HL-60 (cell line): ENCODE results near the genes SPATA6, BEND5, ELAVL4 and CDKN2C.

DNA sequence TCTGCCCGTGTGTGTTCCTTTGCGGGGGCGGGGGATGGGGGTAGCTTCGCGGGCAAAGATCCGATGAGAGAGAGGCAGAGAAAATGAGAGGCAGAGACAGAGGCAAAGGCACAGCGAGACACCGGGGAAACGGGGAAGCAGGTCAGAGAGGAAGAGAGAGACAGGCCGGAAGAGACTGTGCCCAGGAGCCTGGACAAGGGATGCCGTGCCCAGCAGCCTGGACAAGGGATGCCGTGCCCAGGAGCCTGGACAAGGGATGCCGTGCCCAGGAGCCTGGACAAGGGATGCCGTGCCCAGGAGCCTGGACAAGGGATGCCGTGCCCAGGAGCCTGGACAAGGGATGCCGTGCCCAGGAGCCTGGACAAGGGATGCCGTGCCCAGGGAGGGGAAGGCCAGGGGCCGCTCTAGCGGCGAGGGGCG is 270.4 kb downstream of the FOXD2 start:
- RRBS, result 0% methylated on average over 2 of the region's 21 CpGs

DNA sequence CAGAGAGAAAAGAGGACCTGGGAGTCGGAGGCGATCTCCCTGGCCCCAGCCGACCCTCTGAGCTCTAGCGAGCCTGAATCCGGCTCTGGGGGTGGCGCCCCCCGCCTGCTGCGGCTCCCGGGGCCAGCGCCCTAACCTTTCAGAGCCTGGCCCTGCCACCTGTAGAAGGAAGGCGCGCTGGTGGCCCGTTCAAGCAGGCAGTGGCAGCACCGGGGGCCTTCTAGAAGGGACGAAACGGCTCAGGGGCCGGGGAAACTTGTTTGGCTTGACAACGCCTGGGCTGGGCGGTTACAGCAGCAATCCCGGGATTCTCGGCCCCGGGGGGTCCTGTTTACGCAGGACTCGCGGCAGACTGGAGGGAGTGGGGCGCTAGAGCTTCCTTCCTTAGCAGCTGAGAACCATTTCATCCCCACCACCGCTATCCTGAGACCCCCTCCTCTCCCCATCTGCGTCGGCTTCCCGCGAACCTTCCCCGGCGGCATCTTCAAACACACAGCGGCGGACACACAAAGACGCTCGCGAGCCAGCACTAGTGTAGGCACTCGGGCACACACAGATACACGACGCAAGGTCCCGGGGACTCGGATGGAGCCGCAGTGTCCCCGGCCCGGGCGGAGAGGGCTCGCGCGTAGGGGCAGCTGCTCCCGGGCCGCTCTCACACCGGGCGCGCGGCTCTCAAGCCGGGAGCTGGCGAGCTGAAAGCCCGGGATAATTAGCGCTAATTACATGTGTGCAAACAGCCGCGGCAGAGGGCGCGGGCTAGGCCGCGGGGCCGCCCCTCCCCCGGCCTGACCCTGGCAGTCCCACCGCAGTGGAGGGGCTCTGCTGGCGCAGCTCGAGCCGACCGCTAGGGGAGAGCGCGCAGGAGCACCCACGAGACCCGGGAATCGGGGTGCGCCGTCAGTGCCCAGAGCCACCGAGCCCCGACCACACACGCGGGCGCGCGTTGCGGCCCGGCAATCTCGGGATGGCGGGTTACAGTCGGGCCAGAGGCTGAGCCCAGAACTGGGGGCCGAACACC is 271.3 kb downstream of the FOXD2 start:
- RRBS, result 6% methylated on average over 57 of the region's 93 CpGs

GRCh38 chr1:47808665-47809143 is 188.5 kb downstream of the TRABD2B start:
- RRBS, result no CpG with 5 or more reads among the region's 4 CpGs

- RRBS, result no CpG with 5 or more reads among the region's 9 CpGs
These were observed 62.8 kb downstream of the TRABD2B start for GRCh38 chr1:47934255-47934913.

DNA sequence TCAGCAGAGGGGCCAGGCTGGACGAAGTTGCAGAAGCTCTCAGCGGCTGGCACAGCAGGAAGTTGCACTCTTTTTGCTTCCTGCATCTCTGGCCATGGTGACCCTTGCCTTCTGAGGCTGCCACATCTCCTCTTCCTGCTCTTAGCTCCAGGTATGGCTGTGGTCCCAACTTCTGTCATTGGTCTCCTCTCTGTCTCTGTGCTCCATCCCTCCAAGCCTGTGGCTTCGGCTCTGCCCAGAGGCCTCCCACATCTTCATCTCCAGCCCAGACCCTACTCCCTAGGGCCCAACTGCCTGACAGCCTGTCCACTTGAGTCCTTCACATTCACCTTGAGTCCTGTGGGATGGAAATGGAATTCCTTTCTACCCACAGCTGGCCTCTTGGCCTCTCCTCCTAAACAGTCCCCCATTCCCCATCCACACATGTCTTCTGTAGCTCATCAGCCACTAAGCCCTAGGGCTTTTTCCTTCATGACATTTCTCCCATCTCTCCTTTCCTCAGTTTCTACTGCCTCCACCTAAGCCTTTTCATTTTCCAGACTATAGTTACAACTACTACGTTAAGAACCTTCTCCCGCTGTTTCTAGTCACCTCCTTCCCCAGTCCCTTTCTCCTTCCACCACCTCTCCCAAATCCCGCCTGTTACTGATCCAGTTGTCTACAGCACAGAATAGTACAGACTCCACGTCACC is 42.3 kb downstream of the TRABD2B start:
- RRBS, result no CpG with 5 or more reads among the region's 7 CpGs

DNA sequence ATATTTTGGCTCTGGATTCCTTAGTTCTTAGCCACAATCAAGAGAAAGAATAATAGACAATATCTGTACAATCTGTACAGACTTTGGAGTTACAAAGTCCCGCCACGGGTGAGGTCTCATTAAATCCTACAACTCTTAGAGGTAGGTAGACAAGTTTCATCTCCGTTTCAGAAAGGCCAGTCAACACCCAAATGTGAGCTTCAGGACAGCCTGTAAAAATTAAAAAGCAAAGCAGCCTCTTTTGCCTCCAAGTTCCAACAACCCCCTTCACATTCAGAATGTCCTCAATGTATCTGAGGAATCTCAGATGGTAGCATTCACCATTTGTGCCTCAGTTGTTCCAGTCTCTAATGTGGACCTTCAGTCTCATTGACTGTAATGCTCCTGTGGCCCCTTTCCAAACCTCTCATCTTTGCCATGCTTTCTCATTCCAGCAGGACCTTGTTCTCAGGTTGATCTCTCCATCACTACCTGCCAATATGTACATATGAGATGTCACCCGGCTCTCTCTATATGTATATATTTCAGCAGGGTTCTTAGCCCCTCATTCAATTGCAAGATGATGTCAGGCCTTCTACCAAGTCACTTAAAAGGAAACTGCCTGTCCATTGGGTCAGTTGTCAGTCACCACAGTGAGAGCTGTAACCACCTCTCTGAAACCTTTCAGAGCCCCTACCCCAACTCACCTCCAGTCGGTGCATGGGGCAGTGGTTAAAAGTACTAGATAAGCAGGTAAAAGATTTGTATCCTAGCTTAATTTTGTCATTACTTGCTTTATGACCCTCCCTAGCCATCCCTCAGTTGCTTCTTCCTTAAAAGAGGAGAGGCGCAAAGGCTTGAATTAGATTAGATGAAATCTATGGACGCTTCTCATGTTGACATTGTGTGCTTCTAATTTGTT is 30.9 kb downstream of the SLC5A9 start:
- RRBS, result no CpG with 5 or more reads among the region's 7 CpGs

DNA sequence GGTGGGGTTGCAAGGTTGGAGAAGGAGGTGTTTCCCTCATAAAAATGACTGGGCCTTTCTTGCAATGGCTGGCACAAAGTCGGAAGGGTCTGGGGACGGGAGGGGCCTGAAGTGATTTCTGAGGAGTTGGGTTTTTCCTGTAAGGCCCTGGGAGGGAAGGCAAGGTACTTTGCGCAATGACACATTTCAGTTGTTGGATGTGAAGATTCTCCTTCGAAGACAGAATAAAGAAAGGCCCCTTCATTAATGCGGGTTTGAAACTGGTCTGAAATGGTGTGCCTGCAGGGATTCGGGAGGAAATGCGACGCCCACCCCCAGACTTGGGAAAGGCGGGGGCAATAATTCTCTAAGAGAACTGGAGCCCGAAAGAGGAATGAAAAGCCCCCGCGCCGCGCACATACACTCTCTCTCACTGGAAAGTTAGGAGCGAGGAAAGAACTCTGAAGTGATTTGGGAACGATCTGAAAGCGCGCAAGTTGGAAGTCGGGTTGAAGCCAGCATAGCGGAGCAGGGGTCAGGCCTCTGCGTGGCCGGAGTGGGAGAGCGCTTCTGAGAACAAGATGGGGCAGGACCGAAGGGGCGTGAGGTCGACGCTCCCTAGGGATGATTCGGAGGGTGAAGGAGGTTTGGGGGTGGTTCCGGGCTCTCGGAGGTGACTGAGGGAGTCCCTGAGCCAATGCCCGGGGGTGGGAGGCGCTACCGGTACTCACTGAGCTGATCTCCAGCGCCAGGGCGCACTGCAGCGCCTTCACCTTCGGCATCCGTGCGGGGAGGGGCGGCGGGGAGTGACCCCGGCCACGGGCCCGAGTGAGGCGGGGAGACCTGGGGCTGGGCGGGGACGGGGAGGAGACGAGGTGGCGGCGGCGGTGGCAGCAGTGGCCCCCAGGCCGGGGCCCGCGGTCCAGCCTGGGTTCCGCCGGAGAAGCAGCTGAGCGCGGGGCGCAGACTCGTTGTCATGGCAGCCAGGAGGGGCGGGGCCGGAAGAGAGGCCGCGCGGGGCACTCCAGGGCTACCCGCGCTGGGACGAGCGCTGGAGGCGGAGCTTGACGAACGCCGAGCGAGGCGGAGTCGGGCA is at the start of gene SPATA6:
Gene SPATA6, minus strand, starts transcription at position 957 of the 1,075 bp plus-strand sequence.
- RRBS, result 9% methylated on average over 27 of the region's 76 CpGs

GRCh38 chr1:48776242-48777292 is at the start of gene BEND5:
Gene BEND5, minus strand, starts transcription at chr1:48776891.
- RRBS, result 16% methylated on average over 21 of the region's 83 CpGs

GRCh38 chr1:50047690-50048470 is 24.1 kb upstream of the AGBL4 start:
- RRBS, result no CpG with 5 or more reads among the region's 55 CpGs

DNA sequence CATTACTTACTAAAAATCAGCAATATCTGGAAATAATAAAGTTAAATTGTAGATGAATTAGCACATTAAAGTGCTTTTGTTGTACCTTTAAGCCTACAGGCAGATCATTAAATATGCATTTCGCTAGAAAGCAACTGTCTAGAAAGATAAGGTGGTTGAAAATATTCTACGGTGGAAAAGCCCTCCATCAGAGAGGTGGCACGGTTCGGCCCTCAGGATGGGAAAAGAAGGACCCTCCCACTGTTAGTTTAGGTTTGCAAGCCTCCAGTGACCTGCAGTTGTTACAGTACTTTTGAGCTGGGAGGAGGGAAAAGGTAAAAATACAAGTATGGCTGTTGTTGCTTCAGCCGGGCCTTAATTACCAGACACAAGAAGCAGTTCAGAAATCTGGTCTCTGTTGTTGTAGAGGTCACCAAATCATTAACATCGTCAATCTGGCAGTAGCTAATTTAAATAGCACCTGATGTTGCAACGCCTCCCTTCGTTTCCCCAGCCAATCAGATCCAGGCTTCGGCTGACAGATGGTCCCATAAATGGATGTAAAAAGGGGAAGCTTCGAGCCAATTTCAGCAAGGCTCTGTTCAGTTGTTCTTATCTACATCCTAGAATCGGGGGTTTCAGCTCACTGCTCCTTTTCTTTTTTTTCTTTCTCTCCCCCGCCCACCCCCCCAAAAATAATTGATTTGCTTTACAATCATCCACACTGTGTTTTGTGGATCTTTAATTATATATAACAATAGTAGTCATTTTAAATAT is at the start of gene ELAVL4:
Gene ELAVL4, plus strand, starts transcription at position 558 of the 756 bp plus-strand sequence.
- RRBS, result no CpG with 5 or more reads among the region's 12 CpGs

GRCh38 chr1:50525305-50525678 is 102.0 kb upstream of the DMRTA2 start:
- RRBS, result no CpG with 5 or more reads among the region's 2 CpGs

DNA sequence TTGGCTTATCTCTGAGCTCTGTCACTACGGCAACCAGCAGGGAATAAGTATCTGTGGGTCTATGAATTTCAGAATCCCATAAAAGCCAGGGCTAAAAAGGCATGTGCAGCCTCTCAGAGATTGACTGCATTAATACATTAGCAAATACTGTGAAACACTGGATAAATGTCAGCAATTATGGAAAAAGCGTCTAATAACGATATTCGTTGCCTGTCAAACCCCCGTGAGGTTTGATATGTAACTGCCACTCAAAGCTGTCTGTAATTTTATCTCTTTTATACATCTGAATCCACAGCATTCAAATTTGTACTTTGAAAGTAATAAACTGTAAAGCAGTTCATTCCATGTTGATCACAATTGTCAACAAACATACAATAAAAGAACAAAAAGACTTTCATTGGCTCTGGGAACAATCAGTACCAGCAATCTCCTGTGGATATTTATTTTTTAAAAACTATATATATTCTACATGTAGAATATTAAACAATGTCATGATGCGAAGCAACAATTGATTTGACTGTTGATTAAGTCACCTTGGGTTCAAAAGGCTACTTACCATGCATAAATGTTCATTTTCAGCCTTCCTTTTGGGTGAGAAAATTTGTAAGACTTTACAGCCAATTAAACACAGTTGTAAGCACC is 210.5 kb upstream of the DMRTA2 start:
- RRBS, result no CpG with 5 or more reads among the region's 6 CpGs

DNA sequence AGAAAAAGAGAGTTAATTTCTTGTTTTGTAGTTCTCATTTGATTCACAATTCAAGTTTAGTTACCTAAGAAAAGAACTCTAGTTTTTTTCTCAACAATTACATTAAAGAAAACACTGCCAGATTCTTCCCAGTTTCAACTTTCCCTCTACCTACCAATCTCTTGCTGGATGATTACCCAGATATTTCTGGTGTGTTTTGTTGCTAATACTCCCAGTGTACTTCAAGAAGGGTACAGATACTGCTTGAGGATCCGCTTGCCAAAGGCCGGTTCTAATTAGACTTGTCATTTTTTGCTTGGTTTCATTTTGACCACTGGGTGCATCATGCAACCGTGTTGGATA is 2.8 kb upstream of the CDKN2C start:
- RRBS, result no CpG with 5 or more reads among the region's 3 CpGs

- RRBS, result 3% methylated on average over 21 of the region's 40 CpGs
These were observed 553 bp upstream of the CDKN2C start for GRCh38 chr1:50969490-50969894.

DNA sequence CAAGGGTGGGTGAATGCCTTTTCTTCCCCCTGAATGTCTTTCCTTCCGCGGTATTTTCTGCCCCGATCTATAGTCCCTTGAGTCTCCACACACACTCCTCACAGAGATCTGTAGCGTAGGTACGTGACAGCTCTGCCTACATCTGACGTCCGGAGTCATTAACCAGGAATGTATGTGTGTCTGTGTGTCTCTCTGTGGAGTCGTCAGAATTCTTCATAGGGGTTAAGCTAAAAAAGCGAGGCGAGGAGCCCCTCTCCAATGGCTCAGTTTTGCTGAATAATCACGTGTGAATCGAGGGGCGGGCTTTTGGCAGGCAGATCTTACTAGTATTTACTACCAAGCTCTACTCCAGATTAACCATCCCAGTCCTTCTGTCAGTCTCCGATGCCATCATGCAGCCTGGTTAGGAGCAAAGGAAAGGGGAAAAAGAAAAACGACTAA is at the start of gene CDKN2C:
Gene CDKN2C, plus strand, starts transcription at position 351 of the 441 bp plus-strand sequence.
- RRBS, result no CpG with 5 or more reads among the region's 15 CpGs

GRCh38 chr1:50975275-50975766 is 5.3 kb downstream of the CDKN2C start:
- RRBS, result no CpG with 5 or more reads among the region's 1 CpG

GRCh38 chr1:51287907-51288555 is 42.3 kb downstream of the TTC39A start:
- RRBS, result 98% methylated on average over 2 of the region's 9 CpGs

- RRBS, result no CpG with 5 or more reads among the region's 9 CpGs
These were observed 28.0 kb downstream of the TTC39A start for GRCh38 chr1:51302403-51302761.

- RRBS, result 17% methylated on average over 23 of the region's 75 CpGs
These were observed 14.3 kb upstream of the TTC39A start for GRCh38 chr1:51344257-51345482.

- RRBS, result no CpG with 5 or more reads among the region's 5 CpGs
These were observed 104.7 kb downstream of the NRDC start for GRCh38 chr1:51773858-51774180.